ENCODE measurements around a stretch of chr10.

- PRO-cap: bidirectional peak, plus-strand start at chr10:5692976, minus-strand start at chr10:5692832
Observed at GRCh38 chr10:5692270-5693528, 8.1 kb downstream of the TASOR2 start.

DNA sequence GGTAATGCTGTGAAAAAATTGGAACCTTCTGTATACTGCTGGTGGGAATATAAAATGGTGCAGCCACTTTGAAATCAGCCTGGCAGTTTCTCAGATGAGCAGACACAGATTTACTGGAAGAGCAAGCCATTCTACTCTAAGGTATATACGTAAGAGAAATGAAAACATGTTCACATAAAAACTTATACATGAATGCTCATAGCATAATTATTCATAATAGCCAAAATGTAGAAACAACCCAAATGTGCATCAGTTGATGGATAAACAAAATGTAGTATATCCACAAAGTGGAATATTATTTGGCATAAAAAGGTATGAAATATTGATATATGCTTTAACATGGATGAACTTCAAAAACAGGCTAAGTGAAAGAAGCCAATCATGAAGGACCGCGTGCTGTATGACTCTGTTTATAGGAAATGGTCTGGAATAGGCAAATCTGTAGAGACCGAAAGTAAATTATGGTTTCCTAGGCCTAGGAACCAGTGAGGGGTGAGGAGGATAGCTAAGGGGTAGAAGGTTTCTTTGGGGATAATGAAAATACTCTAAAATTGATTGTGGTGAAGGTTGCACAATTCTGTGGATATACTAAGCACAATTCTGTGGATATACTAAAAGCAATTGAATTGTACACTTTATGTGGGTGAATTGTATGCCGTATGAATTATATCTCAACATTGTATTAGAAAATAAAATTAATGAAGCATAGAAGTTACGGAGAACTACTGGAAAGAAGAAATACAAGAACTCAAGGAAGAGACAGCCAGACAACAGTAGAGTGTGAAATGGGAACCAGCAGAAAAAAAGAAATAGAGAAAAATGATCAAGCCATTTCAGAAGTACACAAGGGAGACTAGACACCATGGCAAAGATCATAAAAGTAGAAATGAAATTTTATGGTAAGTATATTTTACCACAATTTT, 14.5 kb downstream of the TASOR2 start:
- PRO-cap: no peak

DNA sequence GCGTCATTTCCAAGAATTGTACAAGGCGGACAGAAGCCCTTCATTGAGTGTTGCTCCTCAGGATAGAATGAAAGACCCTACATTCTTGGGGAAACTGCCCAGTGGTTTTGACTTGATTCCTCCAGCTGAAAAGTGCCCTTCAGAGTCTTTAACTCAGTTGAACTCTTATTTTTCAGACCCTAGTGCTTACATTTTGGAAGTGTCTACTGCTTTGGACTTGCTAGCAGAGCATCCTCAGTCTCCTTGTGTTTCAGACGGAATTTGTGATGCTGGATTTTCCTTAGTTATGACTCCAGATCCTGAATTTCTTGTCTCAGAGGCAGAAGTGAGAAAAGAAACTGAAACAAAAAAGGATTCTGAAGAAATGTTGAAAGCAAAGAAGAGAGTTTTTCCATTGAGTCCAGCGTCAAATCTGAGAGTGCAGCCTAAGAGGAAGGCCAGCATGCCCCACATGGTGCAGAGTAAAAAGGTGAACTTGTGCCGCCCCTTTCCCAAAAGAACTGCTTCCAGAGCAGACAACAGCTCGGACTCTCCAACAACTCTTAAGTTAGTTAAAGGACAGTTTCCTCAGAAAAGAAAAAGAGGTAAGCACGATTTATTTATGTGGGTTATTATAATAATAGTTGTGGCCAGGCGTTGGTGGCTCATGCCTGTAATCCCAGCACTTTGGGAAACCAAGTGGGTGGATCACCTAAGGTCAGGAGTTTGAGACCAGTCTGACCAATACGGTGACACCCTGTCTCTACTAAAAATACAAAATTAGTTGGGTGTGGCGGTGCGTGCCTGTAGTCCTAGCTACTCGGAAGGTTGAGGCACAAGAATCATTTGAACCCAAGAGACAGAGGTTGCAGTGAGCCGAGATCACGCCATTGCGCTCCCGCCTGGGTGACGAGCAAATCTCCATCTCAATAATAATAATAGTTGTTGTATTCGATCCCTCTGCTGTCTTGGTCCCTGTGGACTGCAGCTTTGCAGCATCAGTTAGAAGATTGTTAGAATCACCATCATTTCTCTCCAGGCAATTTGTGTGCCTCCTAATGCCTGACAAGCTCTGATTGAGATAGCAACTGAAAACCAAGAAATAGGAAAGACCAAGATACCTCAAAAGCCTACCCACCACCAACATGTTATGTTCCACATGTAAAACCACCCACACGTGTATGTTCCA, 46.4 kb downstream of the TASOR2 start:
- PRO-cap: no peak

DNA sequence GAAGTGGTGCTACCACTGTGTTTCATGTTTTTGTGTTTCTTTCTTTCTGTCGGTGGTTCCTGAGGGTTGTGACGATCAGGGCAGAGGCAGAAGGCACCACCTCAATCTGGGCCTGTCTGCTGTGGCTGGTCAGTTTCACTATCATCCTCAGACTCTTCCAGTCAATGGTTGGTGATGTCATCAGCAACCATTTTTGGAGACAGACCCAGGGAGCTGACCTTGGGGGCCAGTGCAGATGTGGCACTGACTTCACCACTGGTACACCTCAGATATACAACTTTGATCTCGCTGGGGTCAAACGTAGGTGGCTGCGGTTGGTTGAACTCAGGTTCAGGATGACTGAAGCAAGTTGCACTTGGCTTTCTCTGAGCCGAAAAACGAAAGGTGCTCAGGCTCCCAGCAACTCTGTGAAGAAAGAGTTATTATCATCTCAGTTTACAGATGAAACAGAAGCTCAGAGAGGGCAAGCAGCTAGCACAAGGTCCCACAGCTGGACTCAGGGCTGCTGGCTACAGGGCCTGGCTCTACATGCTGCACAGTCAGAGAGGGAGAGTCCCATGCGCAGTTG, 27.3 kb downstream of the ANKRD16 start:
- PRO-cap: no peak

DNA sequence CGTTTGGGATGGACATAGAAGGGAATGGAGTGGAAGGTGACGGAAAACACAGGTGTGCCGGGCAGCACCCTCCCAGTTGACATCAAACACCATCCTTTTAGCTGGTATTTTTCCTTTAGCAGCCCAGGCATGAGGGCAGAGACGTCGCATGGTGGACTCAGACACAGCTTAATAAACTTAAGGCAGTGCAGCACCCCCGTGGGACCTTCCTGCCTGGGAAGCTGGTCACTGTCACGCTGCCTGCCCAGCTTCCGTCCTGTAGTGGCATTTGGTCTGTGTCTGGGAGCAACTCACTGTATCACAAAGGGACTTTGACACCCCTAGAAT, 35.8 kb downstream of the IL15RA start:
- PRO-cap: no peak

- PRO-cap: no peak
Observed at GRCh38 chr10:5942457-5943138, 34.7 kb downstream of the IL15RA start.

DNA sequence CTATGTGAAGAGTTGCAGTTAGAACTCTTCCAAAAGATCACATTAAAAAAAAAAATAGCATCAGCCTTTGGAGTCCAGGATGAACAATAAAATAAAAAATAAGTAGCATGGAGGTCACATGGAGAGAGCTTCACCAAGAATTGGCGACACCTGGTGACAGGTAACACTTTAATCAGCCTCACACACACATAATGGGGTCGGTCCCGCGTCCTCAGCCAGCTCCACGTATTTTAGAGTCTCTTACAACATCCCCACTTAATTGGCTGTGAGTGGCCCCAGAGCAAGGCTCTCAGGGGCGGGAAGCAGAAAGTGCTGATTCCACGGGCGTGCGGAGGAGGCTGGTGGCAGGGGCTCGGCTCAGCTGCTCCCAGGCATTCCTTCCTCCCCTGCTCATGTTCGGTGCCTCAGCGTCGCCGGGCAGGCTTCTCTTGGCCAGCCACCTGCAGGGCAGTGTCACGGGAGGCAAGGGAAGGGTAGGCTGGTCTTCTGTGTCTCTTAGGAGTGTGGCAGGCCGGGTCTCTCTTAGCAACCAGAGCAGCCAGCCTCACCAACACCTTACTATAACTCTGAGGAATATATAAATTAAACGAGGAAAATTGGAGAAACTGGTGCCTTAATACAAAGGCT, 33.9 kb downstream of the IL15RA start:
- PRO-cap: no peak

- PRO-cap: no peak
Observed at GRCh38 chr10:6008839-6009038, 31.4 kb upstream of the IL15RA start.

GRCh38 chr10:6018289-6018988, 41.1 kb upstream of the IL15RA start:
- PRO-cap: no peak

DNA sequence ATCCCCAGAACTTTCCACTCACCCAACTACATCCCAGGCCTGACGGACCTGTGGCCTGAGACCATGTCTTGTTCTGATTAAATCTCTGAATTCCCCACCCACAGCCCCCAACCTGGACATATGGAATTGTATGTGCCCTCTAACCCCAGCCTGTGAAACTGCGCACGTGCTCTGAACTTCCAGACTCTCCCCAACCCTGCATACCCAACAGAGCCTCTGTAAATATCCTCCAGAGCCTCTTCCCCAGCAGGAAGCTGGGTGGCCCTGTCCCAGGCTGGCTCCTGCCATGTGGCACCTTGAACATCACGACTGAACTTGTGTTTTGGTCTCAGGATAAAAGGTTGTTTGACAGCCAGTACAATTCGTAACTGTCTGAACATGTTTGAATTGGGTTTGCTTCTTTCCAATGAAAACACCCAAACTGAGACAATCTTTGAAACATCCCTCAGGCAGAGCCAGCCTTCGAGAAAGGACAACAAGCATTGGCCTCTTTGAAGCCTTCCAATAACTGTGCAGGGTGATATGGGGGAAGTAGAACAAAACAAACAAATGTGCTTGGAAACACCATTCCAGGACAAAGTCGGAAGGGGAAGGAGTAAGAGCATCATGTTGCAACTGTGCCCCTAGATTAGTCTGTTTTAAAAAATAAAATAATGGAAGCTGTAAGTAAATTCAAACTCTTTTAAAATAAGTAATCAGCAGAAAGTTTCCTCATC, 39.7 kb downstream of the IL2RA start:
- PRO-cap: no peak

DNA sequence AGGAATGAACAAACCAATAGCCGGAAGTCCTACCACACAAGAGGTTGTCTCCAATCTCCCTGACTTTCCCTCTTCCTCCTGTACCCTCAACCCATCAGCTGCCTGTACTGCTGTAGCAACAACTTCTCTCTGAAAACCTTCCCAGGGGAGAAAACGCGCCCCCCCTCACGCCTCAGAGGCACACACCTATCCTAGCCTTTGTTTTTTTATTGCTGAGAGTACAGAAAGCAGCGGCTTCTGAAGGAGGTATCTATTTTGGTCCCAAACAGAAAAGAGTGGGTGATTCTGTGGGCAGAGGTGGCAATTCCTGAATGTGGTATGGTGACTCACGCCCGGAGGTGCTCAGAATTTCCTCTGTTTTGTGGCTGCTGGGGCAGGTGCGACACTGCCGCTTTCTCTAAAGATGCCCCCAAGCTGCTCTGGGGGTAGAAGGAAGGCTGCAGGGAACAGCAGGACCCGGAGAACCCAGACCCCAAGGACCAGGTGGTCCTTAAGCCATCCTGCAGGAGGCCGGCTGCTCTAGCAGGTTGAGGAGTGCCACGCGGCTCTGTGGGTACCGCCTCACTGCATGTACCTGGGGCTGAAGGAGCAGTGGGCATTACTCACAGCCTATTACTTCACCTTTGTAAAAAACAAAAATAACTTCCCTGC, 9.6 kb downstream of the IL2RA start:
- PRO-cap: no peak

GRCh38 chr10:6109938-6110327, 21.1 kb downstream of the RBM17 start:
- PRO-cap: no peak

- PRO-cap: no peak
Observed at GRCh38 chr10:6141060-6142008, 52.5 kb downstream of the RBM17 start.

DNA sequence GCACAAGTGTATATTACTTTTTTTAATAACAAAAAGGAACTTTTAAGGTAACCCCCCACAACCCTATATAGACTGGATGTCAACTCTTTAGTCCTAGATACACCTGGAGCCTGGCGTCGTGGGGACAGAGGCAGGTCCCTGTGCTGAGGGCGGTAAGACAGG, 39.5 kb upstream of the PFKFB3 start:
- PRO-cap: no peak

- PRO-cap: no peak
Observed at GRCh38 chr10:6182182-6183032, 20.3 kb upstream of the PFKFB3 start.

DNA sequence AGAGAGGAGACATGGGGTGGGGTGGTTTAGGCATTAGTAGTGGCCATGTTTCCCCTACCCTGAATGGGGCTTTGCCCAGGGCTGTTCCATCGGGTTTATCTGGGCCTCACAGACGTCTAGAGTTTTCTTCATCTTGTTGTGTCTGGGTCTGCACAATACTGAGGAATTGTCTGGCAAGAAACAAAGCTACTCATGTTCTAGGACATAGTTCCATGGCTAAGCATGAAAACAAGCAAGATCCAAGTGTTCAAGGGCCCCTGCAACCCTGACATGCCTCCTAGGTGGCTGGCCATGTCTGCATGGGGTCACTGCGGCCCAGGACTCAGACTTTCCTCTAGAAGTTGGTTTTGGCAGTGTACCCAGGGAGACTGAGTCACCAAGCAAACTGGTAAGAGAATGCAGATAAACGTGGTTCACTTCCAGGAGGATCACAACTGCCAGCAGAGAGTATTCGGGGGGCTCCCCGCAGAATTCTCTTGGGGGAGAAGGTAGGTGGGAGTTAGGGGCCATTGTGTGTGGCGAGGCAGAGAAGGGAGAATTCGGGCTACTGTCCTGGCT, 7.4 kb upstream of the PFKFB3 start:
- PRO-cap: no peak

GRCh38 chr10:6222309-6223083, 19.8 kb downstream of the PFKFB3 start:
- PRO-cap: no peak

GRCh38 chr10:6251215-6251414, 48.4 kb downstream of the PFKFB3 start:
- PRO-cap: no peak

GRCh38 chr10:6347374-6347974, 144.7 kb downstream of the PFKFB3 start:
- PRO-cap: no peak

DNA sequence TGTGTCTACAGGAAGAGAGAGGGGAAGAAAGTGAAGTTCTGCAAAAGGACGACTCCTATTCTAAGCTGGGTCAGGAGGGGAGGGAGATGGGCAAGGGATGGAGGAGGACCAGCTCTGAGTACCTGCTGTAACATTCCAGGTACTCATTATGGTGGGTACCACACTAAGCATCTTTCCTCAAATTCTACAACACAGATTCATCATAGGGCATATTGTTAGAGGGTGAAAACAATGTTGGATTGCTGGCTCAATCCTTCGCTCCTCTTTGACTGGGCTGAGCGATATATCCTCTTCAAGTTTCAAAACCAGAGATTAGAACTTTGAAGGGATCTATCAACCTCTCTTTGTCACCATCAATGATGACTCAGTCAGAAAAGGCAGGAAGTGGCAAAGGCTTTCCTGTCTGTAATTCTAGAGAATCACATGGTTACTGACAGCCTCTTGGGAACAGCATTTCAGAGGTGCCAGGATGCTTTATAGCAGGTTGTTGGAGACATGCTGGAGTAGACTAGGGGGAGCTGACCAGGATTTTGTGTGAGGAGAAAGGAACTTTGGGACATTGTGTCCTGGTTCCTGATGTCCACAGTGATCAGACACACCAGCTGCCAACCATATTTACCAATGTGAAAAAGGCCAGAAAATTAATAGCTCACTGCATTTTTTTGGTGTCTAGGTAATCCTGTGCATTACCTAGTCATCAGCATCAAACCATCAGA, 81.4 kb downstream of the PRKCQ start:
- PRO-cap: no peak